AG09309 (cell line): ENCODE results near the gene TEX36.

GRCh38 chr10:124641939-124642743 is 102.0 kb downstream of the FAM53B start:
- RRBS = 82% methylated on average over 3 of the region's 26 CpGs

GRCh38 chr10:124651703-124652646 is 92.2 kb downstream of the FAM53B start:
- RRBS = 81% methylated on average over 2 of the region's 17 CpGs

DNA sequence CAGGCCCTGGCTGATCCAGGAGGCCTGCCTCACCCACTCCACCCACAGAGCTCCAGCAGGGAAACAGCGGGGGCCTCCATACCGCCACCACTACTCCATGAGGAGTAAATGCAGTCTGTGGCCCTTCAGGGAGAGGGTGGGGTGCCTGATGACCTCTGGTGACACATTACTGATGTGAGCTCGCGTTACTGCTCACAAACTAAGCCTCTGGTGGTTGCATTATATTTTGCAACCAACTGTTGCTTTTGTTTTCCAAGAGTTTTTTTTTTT is 72.7 kb downstream of the FAM53B start:
- RRBS = no CpG with 5 or more reads among the region's 4 CpGs

DNA sequence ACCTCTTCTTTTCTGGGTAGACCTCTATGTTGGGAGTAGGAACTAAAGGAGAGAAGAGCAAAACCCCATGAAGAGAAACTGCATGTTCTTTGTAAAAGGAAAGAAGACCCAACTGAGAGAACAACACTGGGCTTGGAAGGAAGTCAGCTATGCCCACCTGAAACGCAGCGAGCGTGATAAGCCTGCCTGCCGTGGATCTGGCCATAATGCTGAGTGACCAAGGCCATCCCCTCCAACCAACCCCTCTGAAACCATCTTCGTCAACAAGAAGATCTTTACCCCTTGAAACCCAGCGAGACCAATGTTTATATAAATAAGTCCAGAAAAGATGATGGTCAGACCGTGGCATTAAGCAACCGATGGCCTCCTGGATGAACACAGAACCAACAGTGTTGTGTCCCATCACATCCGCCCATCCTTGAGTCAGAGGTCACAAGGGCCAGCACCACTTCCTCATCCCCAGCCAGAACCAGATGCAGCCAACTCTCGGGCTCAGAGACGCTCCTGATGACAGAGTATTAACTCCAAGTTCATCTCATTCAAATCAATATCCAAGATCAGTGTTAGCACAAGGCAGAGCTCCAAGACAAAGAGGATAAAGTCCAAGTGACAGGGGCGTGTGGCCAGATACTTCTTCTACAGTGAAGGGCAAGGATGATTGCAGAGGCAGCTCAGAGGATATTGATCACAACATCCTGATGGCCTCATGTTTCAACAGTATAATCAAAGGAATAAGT is 63.6 kb downstream of the FAM53B start:
- RRBS = no CpG with 5 or more reads among the region's 12 CpGs

DNA sequence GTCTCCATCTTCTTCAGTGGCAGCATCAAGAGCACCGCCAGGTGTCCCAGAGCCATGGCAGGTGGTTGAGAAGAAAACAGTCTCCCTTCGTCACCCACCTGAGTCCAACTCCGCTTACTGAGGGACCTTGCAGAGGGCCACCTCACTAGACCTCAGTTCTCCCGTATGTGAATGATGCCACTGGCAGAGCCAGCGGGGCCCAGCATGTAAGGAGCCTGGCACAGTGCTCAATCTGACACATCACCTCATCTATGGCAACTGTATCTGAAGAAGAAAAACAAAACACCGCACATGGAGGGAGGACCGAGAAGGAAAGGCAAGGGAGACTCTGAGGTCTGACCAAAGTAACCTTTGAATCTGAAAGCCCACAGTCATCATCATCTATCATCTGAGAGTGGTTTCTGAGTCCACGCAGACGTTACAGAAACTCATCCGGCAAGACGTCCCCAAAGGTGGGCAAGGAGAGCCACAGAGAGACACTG is 49.3 kb downstream of the FAM53B start:
- RRBS = no CpG with 5 or more reads among the region's 11 CpGs

GRCh38 chr10:124700888-124701087 is 43.4 kb downstream of the FAM53B start:
- RRBS = no CpG with 5 or more reads among the region's 7 CpGs

DNA sequence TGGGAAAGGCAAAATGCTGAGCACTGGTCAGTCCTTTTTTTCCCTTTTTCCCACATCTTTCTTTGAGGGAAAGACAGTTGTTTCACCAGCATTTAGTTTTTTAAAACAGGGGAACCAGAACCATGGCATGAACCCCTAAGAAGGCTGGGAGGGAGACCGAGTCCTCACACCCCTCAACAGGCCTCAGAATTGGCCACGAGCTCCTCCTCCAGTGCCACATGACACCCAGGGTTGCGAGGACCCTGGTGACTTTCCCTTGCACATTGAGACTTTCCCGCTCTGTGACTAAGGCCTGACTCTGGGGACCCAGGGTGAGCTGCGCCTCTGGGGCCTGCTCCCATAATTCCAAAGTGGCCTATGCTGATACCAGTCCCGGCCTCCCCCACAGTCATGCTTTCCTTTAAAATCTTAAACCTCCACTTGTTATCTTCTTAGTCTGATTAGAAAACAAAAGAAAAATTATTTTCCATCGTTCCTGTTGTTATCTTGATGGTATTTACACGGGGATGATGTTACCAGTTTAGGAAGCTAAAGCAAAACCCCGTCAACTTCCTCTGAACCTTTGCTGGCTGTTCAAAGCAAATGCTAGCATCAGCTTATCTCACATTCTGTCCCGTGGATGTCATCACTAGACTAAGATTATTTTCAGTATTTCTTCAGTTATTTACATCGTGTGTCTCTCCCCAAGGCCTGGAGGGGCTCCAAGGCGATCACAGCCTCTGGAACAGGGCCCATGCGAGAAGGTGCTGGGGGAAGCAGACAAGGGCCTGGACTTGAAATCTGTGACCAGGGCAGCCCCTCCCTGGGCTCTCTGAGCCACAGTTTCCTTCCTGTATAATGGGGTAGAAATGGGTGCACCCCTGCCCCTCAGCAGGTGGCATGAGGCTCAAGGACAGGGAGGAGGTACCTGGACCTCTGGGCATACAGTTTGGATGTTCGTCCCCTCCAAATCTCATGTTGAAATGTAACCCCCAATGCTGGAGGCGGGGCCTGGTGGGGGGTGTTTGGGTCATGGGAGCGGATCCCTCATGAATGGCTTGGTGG is 42.0 kb downstream of the FAM53B start:
- RRBS = no CpG with 5 or more reads among the region's 16 CpGs

DNA sequence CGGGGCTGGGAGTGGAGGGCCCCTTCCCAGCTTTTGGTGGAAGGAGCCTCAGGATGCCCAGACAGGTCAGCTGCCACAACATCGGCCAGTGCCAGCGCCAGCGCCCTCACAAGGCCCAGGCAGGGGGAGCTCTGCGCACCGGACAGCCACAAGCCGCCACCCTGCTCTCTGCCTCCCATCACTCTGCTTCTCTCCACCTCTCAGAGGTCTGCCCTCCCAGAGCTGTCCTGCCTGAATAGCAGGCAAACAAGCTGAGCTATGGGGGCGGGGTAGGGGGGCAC is 19.9 kb downstream of the FAM53B start:
- RRBS = no CpG with 5 or more reads among the region's 8 CpGs

DNA sequence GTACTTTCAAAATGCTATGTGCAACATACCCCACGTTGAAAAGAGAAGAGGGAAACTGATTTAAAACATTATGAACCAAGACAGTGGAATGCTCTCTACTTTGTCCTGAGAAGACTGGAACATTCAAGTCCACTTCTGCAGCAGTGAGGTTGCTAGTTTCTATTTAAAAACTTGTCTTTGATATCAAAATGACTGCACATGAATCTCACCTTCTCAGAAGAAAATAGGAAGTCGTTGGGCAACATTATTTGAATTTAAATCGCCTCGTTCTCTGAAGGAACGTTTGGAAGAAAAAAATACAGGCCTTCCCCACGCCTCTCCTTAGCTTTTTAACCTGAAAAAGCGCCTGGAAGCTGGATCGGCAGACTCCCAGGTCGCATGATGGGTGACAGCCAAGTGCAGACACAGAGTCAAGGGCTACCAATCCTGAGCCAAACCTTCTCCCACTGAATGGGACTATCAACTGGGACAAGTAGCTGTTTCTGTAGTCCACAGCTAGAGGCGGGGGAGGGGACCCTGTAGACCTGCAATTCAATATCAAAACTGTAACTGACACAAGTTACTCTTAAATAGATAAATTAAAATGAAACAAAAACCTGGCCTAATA is 2.3 kb downstream of the FAM53B start:
- RRBS = no CpG with 5 or more reads among the region's 10 CpGs

- RRBS = no CpG with 5 or more reads among the region's 7 CpGs
Observed at GRCh38 chr10:124792267-124792423, 458 bp upstream of the EEF1AKMT2 start.

DNA sequence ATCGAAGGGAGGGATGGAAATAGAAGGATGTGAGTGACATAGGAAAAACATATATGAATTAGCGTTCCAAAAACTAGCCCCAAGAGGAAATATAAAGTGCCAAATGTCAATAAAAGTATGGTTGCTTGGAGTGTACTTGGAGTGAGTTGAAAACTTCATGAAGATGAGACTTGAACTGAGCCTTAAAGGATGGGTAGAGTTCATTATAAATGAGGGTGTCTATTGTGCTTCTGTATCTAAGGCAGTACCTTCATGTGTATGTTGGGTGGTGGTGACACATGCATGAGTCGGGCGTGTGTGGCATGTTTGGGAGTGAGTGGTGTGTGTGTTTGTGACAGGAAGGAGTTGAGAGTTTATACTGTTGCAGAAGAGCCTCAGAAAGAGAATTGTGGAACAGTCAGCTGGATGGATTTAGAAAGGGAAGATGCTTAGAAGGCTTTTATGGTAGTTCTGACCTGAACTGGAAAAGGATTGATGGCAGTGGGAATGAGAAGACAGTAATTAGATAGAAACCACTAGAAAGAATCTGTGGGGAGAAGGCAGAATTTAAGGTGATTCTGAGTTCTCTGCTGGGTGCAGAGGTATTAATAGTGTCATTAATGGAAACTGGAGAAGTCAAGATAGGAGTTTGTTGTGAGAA is 5.9 kb upstream of the ZRANB1 start:
- RRBS = no CpG with 5 or more reads among the region's 4 CpGs

DNA sequence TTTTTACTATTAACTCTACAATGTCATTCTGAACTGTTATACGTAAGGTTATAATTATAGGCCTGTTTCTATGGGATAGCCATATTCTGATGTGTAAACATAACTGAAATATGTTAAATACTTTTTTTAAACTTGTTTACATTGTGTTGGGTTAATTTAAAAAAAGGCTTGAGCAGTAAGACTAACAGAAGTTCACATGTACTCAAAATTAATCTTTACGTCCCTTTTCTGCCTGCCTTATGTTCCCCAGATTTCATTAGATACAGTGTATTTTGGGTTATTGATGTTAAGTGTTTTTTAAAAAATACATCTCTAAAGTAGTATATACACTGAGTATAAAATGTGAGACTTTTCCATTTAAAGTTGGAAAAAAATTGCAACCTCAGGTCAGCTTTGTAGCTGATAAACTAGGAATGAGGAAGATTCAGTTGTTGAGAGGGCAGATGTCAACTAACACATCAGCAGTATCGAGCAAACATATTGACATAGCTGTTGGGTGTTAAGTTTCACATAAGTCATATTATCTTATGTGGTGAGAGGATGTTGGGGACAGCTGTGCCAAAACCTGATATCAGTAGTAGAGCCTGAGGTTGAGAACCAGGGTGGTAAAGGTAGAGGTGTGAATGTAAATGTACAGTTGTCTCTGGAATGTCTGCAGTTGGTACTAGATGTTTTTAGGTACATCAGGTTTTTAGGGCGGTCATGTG is 4.9 kb downstream of the ZRANB1 start:
- RRBS = no CpG with 5 or more reads among the region's 4 CpGs

DNA sequence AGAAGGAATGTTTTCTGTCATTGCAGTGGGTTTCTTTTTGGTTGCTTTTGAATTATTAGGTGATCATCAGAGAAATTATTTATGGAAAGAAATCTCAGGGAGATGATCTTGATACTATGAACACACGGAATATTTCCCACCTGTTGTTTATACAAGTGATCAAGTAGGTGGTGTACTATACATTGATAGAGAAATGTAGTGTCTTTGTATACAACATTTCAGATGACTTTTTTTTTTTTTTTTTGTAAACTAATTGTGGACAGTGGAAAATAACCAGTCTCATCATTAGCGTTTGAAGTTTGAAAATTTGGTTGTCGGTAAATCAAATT is 39.2 kb downstream of the ZRANB1 start:
- RRBS = no CpG with 5 or more reads among the region's 3 CpGs

DNA sequence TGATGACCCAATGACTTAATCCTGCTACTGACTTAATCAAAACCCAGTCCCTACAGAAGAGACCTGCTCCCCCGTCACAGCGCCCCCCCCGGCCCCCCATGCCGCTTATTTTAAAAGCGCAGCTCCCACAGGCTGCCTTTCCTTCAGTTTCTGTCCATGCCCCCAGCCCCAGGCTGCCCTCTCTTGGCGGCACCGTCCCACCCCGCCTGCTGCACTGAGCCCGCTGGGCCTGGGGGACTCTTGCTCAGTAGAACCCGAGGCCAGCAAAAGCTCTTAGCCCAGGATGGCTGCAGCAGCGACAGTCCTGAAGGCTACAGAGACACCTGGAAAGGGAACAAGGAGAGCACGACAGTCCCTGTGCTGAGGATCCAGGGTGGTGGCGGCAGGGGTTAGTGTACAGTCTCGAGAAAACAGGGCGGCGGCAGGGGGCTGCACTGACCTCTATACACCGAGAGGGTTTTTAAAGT is 31.7 kb downstream of the CTBP2 start:
- RRBS = no CpG with 5 or more reads among the region's 17 CpGs

GRCh38 chr10:125035167-125035745 is 7.4 kb upstream of the CTBP2 start:
- RRBS = no CpG with 5 or more reads among the region's 10 CpGs

GRCh38 chr10:125038501-125039046 is 10.7 kb upstream of the CTBP2 start:
- RRBS = no CpG with 5 or more reads among the region's 9 CpGs

GRCh38 chr10:125064879-125065797 is 37.3 kb upstream of the CTBP2 start:
- RRBS = no CpG with 5 or more reads among the region's 10 CpGs

- RRBS = no CpG with 5 or more reads among the region's 10 CpGs
Observed at GRCh38 chr10:125119927-125120569, 92.2 kb upstream of the CTBP2 start.

GRCh38 chr10:125633498-125634136 is 49.3 kb downstream of the TEX36 start:
- RRBS = no CpG with 5 or more reads among the region's 13 CpGs

DNA sequence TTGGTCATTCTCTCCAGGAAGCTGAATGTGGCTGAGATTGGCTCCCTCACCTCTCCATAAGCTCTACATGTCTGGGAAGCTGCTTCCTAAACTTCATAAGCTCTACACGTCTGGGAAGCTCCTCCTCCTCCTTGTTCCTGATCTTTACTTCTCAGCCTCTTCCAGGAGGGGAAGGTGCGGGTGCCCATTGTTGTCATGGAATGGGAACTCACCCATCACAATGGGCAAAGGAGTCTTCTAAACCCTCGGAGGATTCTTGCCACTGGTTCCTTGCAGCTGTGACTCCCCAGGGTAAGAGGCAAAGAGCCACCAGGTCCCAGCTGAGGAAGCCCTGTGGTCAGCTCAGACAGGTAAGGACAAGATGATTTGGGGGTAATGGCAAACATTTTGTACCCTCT is at the start of gene TEX36:
Gene TEX36 (minus strand): TSS at position 182 of the 398 bp plus-strand sequence.
- RRBS = no CpG with 5 or more reads among the region's 3 CpGs